ENCODE measurements around a stretch of chr15.

DNA sequence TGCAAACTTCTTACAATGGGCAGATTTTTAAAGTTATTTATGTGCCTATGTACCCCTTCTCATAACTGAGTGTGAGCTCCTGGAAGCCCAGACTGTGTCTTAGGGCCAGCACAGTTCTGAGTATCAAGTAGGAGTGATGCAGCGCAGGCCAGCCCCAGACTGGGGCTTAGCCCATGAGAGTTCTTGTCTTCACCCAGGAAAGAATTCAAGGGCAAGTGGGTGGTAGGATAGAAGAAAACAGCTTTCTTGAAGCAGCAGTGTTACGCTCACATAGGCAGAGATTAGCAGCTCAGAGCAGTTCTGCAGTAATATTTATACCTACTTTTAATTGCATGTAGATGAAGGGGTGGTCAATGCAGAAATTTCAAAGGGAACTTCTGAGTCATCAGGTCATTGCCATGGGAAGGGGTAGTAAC lies 74.9 kb downstream of the TLE3 start:
- PRO-cap = no peak

GRCh38 chr15:70043988-70044373 lies 53.7 kb downstream of the TLE3 start:
- PRO-cap = no peak

DNA sequence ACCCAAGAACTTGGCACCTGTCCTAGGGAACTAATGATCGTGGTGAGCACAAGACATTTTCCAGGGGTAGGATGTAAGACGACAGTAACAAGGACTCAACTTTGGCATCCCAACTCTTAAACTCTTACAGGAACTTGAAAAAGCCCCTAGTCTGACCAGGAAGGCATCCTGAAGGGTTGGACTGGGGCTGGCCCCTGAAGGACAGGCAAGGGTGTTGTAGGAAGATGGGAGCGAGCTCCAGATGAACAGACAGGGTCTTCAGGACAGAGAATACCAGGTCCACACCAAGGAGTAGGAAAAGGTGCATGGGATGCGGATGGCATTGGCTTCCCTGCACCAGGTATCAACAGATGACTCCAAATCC lies 32.2 kb downstream of the TLE3 start:
- PRO-cap = no peak

DNA sequence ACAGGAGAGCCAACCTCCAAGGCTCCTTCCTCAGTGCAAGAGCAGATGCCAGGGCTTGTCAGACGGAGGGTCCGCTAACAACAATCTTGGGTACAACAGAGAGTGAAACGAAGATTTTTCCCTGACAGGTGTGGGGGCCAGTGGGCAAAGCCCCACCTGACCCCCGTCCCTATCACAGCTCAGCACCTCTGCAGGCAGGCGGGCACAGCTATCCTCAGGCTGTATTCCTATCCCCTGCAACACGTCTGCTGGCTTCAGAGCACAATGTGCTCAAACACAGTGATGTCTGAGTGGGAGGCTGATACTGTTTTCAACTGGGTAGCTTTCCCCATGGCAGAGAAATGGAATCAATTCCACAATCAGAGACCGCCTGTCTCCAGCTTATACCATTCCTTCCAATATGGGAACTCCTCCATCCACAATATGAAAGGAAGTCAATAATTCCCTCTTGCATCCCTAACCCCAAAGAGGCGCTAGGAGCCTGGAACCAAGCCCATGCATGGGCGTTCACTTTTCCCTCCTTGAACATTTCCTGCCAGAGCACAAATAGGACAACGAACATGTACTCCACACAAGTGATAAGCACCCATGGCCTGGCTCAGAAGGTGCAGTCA lies 27.9 kb downstream of the TLE3 start:
- PRO-cap = no peak

GRCh38 chr15:70092491-70093075 lies 5.1 kb downstream of the TLE3 start:
- PRO-cap = no peak

- PRO-cap = no peak
These were observed 3.5 kb downstream of the TLE3 start for GRCh38 chr15:70094214-70094616.

DNA sequence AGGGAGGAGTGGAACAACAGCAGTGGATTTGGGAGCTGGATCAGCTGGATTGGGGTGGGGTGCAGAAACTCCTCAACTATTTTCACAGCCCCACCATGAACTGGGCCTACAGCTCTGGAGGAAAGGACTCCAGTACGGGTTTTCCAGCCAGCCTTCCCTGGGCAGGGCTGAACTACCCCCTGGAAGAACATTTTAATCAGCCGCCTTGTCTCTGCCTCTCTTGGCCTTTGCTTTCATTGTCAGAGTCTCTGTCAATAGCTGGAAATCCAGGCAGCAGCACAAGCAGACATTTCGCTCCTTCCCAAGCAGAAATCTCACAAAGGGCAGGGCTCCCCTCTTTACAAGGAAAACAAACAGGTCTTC lies 13.6 kb upstream of the TLE3 start:
- PRO-cap = unidirectional peak, plus-strand start at position 254 of the sequence

GRCh38 chr15:70142190-70142979 lies 44.7 kb upstream of the TLE3 start:
- PRO-cap = no peak

DNA sequence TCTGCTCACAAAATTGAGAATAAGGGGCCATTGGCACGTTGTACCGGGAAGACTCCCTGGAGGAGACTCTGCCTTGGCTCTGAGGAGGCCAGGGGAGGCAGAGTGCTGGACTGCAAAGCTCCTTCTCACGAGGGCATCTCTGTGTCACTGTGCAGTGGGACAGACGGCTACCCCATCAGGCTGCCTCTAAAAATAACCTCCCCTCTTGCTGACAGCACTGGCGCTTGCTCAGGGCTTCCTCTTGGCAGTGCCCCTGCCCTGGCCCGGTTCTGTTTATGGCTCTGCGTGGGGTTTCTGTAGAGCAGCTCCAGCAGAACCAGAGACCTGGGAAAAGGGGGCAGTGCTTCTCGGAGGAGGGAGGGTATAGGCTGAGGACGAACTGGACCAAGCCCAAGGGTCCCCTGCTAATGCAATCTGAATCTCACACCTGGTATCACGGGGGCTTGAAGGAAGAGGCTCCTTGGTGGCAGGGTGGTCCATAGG lies 63.1 kb upstream of the TLE3 start:
- PRO-cap = no peak

DNA sequence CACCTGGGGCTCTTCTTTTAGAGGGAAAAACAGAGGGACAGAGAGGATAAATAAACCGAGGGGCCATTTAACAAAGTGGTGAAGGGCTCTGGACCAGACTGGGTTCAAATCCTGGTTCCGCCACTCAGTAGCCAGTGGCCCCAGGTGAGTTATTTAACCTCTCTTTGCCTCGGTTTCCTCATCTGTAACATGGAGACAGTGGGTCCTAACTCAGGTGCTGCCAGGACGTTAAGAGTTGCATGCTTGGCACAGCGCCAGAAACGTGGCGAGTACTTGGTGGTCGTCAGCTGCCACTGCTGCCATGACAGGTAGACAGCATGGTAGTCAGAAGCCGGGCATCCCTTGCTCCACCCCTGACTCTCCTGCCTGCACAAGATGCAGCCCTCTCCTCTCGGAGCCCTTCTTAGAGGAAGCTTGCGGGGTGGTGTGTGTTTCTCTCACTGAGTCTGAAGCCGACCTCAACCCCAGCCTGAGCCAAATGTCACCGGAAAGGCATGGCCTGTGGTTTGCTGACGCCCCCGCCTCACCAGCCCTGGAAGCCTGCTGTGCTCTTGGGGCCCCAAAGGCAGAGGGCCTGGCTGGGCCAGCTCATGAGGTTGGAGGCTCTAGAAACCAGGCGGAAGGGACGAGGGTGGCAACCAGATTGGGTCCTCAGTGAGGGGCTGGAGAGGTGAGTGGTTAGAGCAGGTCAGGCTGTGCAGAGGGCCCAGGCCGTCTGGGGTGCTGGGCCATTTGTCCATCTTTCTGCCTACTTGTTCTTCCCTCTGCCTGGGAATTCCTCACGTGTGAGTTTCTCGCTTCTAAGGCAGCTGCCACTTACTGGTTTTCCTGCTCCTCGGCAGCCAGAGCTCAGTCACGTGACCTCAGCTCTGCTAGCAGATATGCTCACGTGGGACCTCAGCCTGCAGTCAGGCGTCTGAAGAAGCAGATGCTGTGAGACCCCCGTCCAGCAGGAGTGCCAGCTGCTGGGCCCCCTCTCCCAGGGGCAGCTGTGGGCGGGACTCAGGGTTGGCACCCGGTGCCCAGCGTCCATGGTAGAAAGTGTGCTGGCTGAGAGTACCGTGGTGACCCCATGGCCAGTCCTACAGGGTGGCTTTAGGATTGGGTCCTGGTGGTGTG lies 160.9 kb upstream of the TLE3 start:
- PRO-cap = no peak

DNA sequence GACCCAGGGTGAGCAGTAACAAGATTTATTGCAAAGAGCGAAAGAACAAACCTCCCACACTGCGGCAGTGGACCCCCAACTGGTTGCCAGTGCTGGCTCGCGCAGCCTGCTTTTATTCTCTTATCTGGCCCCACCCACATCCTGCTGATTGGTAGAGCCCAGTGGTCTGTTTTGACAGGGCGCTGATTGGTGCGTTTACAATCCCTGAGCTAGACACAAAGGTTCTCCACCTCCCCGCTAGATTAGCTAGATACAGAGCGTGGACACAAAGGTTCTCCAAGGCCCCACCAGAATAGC lies 176.9 kb downstream of the UACA start:
- PRO-cap = no peak

DNA sequence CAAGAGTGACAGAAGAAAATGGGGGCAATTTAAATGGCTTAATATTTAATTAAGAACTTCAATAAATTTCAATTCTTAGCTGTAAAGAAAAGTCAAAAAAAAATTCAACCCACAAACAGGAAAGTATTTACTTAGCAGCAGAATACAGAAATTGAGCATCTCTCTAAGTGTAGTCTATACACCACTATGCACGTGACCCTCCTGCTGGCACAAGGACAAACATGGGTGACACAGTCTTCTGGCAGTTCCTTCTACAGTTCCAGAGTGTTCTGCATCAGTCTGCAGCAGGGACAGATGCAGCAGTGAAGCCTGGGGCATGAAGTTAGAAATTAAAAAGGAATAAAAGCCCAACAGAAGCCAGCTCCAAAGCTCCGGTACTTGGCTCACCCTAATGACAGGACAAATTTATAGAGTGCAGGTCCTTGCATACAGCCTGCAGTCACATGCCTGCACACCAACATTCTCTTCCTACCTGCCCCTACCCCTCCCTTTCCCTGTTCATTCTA lies 15.2 kb downstream of the UACA start:
- PRO-cap = no peak

DNA sequence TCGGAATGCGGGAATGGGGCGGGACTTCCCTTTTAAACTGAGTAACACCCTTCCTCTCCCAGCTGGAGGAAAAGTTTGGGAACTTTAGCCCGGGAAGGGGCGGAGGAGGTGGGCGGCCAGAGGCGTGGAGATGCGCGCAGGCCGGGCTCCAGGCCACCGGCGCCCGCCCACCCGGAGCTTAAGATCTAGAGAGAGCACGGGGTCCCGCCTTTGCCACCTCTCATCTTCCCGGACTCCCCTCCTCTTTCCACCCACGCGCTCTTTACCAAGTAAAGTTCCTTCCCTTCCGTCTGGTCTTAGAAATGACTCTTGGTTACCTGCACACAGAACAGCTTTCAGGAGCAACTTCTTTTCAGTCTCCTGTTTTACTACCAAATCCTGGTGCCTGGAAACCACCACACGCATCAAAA lies 281 bp upstream of the UACA start:
- PRO-cap = bidirectional peak, plus-strand start at position 81 of the sequence, minus-strand start outside the sequence; bidirectional peak, plus-strand start at position 299 of the sequence, minus-strand start at position 298 of the sequence

DNA sequence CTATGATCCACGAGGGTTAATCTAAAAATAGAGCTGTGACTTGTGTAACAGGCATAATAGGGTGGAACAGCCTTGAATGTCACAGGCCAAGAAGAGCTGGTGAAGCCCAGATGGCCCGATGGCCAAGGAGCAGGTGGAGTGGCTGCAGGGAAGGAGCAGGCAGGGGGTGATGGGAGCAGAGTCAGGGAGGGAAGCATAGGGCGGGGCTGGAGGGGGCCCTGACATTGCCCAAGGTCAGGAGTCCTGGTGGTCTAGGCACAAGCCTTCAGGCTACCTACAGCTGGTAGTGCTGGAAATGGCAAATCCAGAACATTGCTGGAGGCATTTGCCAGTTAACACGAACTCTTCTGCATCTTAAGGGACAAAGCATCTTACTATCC lies 24.1 kb downstream of the LARP6 start:
- PRO-cap = no peak

DNA sequence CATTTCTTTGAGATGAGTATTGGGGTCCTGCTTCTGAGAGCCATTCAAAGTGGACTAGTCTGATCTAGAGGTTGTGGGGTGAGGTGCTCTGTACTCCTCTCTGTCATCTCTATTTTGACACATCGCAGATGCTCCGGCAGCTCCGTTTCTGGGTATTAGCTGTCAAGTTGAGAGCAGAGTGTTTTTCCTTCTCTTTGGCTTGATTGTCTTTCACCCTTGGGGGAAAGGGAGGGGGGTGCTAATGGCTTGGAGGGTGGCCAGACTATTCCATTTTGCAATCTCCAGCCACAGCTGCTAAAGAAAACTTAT lies 13.8 kb upstream of the LARP6 start:
- PRO-cap = no peak

- PRO-cap = no peak
These were observed 371 bp downstream of the LRRC49 start for GRCh38 chr15:70892963-70893431.

- PRO-cap = no peak
These were observed 66.3 kb upstream of the THSD4 start for GRCh38 chr15:71049001-71049410.

DNA sequence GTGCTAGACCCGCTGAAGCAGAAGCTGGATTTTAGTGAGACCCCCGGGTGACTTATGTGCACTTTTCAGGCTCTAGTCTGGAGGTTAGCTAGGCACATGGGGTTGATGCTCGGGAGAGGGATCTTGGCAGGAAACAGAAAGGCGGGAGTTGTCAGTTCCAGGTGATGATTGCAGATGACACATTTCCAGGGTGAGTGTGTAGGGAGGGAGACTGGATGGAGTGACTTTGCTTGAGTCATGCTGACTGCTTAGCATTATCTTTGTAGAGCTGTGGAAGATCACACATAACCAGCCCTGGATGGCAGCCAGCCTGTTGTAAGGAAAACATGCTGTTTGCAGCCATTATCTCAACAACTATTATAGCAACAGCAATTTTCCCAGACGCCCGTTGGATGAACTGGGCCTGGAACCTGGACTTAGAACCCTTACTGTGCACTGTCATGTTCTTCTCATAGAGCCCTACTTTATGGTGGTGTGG lies 122.4 kb downstream of the THSD4 start:
- PRO-cap = no peak

- PRO-cap = no peak
These were observed 158.5 kb downstream of the THSD4 start for GRCh38 chr15:71273784-71274200.

DNA sequence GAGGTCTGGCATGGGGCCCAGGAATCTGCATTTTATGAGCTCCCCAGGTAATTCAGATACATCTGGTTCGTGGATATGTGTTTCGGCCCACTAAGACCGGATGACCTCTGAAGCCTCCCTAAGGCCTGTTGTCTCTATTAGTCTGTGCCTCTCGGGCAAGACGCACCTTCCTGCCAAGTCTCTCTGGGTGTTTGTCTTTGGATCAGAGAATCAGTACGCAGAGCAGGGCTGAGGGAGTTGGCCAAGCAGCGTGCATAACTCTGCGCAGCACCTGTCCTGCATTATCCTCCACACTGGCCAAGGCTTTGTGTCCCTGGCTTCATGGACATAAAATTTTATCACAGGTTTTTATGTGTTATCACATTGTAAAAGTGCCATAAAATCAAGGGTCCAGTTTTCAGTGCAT lies 181.1 kb downstream of the THSD4 start:
- PRO-cap = no peak

All from bile duct (tissue), 1 donor.